ENCODE results near the genes ETV1, LRRC72 and BZW2.

- PRO-cap: no peak
These were observed 1067.6 kb downstream of the NDUFA4 start for GRCh38 chr7:9872357-9872716.

- PRO-cap: no peak
These were observed 54.8 kb downstream of the PHF14 start for GRCh38 chr7:11028415-11029023.

GRCh38 chr7:11192498-11193830 lies 219.3 kb downstream of the PHF14 start:
- PRO-cap: no peak

DNA sequence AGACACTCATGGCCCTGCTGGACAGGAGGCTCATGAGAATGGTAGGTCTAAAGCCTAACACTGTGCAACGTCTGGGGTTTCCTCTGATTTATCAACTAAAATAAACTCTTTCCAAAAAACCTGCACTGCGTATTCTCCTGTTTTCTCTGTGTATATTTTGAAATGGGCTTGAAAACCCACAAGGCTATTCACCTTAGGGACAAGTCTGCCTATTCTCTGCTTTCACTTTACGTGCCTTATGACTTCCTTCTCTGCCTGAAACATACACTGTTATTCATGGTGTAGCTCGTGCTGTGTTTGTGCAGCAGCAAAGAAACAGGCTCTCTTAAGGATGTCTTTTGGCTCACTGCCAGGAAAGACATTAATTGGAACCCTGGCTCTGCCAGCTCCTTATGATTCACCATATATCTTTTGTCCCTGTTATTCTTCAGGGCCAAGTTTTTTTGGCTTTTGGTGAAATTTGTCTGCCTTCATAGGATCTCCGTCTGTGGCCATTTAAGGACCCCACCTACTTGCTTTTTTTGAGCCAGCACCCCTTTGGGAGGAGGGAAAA lies 92.4 kb downstream of the TMEM106B start:
- PRO-cap: no peak

GRCh38 chr7:12323018-12323781 lies 80.5 kb downstream of the VWDE start:
- PRO-cap: no peak

DNA sequence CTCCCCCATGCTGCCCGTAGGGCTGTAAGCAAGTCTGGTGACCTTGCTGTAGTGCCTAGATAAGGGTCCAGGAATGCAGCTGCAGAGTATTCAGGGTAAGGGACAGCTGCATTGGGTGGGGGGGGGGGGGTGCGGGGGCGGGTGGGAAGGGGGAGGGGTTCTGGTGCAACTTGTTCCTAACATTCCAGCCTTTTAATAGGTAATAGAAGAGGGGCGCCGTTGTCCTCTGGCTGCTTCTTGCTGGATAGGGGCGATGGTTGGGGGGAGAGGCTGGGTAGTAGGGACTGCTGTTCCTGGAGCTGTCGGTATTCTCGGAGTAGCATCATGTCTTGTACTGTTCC lies 18.1 kb downstream of the SCIN start:
- PRO-cap: no peak

DNA sequence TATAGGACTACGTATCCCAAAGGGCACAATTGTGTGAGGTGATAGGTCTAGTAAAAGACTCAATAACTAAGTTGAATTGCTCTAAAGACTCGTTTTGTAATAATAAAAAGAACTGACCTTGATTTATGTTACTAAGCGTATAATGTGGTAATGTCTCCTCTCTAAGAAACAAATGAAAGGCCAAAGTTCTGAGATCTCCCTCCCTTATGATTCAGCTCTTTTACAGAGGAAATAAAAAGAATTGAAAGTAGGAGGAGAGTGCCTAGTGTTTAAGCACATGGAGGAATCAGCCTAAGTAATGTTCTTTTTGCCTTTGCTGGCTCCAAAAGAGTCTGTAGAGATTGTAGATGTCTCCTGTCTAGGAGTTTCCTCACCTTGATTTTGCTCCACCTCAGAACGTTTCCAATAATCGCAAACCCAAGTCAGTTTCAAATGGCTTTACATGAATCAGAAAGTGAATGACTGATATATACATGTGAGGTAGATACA lies 98.1 kb downstream of the ARL4A start:
- PRO-cap: no peak

GRCh38 chr7:13982773-13983471 lies 6.5 kb downstream of the ETV1 start:
- PRO-cap: no peak

- PRO-cap: bidirectional peak, plus-strand start at chr7:13989836, minus-strand start at chr7:13989666
These were observed at the start of gene ETV1 for GRCh38 chr7:13989300-13990026. Gene ETV1, minus strand, starts transcription at chr7:13989666.

DNA sequence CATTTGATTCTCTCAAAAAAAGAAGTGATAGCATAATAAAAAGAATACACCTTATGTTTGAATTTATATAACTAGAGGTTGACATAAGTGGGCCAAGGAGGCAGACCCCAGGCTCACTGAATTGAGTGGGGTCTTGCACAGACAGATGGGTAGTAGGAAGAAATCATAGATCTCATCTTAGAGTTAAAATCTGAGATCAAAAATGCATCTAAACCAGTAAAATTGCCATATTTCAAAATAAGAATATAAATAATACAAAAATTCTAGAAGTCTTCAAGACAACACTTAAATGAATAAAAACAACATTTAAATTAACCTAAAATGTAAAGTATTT lies 231.0 kb downstream of the DGKB start:
- PRO-cap: no peak

- PRO-cap: no peak
These were observed 37.9 kb downstream of the MEOX2 start for GRCh38 chr7:15648415-15649062.

GRCh38 chr7:16129217-16129933 lies 292.0 kb downstream of the CRPPA start:
- PRO-cap: no peak

- PRO-cap: no peak
These were observed 152.8 kb downstream of the CRPPA start for GRCh38 chr7:16268443-16269099.

DNA sequence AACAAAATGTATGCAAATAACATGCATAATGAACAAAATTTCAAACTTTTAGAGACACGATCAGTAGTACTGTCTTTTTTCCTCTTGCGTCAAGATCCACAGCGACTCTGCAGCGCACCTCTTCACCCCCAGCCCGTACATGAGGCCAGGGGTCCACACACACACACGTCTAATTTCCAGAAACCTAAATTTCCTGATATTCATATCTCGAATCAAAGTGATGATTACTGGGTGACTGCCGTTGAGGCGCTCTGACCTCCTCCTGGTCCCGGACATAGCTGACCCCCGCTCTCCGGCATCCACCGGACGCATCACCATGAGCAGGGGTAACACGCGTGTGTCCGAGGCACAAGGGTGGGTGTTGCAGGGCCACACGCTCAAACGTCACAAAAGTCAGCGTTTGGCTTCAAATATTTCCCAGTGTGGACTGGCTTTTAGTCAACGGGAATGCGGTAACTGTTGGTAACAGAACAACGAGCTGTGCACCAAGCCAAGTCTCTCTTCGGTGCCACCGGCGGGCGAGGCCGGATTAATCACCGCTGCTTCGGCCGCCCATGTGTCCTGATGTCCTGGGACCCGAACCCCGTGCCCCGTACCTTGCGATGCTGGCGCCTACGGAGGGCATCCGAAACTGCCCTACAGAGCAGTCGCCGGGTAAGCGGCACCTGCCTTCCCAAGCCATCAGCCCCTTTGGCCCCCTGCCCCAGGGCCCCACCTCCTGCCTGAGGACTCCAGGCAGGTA lies at the start of gene LRRC72:
TSS of gene LRRC72 (plus strand) at position 437 of the 742 bp plus-strand sequence.
- PRO-cap: no peak

DNA sequence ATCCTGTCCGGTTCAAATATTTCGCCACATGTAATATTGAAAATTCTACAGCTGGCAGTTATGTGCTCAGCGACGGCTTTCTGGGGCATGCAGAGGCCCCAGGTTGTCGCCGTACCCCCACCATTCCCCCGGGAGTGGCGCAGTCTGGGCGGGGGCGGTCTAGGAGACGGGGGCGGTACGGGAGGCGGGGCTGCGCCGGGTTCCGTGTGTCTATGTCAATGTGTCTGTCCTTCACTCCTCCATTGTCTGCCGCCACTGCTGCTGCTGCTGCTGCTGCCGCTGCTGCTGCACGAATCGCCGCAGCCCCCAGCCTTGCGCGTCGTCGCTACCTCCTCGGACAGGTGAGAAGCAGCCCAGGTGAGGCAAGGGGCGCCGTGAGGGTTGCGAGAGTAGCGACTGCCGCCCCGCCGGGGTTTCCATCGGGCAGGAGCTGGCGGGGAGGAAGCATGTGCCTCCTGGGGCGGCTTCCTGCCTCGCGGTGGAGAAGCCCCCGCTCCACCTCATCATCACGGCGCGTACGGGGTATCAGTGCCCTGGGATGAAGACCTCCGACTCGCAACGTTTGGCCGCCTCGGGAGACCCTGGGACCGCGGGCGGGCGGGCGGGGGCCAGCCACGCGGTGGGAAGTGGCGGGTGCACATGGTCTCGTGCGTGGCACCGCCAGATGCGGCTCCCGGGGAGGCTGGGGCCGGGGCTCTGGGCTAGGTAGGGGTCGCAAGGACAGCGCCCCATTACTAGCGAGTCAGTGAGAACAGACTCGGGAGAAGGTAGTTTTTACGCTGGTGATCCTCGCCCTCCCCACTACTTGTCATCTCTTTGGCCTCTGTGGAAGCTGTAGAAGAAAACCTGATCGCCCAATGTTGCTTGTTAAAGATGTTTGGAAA lies at the start of gene BZW2:
TSS of gene BZW2 (plus strand) at position 234 of the 884 bp plus-strand sequence.
- PRO-cap: bidirectional peak, plus-strand start at position 242 of the sequence, minus-strand start outside the sequence

GRCh38 chr7:16667287-16667878 lies 21.4 kb downstream of the BZW2 start:
- PRO-cap: no peak

DNA sequence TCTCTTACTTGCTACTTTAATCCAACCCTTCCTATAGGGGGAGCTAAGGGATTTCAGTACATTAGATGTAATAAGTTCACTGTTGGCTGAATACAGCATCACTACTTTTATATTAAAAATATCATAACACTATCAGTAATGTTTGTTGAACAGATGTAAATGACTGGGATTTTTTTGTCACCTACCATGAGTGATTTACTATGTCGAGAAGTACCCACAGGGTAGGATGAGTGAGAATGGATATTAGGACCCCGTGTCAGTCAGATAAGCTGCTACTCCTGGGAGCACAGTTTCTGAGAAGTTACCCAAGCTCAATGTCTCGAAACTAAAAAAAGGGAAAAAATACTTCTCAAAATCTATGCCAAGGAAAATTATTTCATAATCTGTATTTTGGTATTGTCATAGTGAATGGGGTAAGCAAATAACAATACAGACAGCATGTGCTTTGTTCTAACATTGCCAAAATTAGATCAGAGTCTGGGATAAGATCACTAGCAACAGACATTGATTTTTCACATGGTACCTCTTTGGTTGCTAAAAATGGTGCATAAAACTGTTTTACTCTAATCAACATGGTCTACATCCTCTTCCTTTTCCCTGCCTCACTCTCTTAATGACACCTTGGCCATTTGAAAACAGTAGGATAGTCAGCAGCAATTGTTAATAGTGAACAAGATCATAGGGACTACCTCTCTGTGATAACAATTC lies 127.6 kb upstream of the AGR3 start:
- PRO-cap: no peak

DNA sequence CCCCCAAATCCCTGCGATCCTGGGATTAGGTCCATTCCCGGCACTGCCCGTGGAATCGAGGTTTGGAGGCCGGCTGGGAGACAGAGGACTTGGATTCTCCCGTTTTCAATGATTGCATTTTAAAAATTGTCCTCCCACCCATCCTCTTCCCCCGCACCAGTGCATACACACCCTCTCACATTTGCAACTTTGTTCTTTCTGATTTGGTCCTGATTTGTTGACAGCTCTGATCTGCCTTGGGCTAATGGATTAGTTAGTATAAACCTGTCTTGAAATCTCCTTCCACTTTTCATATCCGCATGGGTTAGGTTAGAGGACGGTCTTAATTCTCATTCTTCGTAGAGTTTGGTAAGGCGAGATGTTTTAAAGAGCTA lies 941 bp downstream of the AHR start:
- PRO-cap: bidirectional peak, plus-strand start at position 43 of the sequence, minus-strand start outside the sequence

DNA sequence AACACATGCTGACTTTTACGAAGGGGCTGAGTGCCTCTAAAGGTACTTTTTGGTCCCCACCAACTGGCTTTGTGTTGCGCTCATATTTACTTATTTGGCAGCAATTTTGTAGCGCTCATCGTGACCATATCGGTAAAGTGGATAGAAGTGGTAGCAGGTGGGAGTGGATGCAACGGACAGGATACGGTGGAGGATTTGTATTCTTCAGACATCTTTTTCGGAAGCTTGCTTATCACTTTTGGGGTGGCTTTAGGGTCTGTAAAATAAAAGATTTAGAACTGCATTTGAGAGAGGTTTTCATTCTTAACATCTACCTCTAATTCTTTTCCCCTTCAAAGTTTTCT lies 1.3 kb downstream of the AHR start:
- PRO-cap: no peak

DNA sequence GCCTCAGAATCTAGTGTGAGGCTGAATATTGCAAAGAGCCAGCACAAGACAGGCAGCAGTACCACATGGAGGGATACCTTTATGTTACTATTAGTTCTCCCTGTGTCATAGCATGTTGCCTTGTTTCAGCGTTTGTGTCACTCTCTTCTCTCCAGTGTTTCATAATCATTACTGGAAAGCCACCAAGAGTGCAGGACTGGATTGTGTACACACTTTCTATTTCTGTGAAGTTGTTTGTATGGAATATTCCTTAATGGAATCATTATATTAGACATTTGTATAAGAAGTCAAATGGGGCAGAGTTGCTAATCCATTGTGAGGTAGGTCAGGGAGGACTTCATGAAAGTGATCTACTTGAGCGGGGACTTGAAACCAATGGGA lies 8.6 kb downstream of the AHR start:
- PRO-cap: no peak

All from progenitor cell of endocrine pancreas (in vitro differentiated cells).